SUDHL5 (cell line): ENCODE measurements around a stretch of chr1.

DNA sequence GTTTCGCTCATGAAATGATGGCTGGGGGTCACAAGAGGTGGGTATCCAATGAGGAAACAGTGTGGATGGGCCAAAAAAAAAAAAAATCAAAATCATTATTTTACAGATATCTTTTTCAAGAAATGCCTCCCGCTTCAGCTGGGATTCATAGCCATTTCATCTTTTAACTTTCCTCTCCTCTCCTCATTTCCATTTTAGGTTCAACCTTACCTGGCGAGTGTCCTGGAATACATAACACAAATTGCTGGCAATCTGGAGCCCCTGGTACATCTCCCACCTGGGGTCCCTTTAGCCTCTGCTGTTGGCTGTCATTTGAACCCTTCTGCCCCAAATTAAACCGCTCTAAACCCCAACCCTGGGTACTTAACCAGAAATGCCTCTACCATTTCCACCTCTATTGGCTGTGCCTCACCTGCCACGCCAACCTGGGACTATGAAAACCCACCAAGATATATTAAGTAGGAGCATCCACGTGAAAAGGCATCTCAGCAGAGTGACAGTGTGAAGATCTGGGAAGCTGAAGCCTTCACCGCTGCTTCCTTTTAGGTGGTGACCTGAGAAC is 149.8 kb downstream of the MRPL37 start:
- PRO-cap: no peak

DNA sequence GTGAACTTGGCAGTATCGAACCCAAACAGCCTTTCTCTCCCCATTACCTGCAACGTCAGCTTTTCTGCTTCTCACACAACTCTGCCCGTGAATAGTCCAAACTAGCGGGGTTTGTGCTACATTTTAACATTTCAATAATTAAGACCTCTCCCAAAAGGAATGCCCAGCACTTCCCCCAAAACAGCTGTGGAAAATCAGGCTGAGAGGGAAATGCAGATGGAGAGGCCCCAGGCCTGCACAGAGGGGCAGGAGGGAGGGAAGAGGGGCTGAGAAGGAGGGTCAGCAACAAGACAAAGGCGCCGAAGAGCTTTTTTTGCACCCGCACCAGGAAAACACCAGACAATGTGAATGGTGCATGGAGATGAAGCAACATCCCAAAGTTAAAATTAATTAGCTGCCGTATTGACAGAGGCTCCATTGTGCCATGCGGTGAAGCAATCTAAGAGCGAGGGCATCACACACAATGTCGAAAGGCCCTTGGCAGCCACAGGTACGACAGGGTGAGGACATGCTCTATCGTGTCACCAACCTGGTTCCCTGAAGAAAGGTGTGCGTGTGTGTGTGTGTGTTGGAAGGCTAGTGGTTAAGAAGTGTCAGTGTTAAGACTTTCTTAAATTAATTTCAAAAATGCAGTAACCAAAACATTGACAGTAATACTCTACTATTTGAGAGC is 165.0 kb downstream of the MRPL37 start:
- PRO-cap: no peak

DNA sequence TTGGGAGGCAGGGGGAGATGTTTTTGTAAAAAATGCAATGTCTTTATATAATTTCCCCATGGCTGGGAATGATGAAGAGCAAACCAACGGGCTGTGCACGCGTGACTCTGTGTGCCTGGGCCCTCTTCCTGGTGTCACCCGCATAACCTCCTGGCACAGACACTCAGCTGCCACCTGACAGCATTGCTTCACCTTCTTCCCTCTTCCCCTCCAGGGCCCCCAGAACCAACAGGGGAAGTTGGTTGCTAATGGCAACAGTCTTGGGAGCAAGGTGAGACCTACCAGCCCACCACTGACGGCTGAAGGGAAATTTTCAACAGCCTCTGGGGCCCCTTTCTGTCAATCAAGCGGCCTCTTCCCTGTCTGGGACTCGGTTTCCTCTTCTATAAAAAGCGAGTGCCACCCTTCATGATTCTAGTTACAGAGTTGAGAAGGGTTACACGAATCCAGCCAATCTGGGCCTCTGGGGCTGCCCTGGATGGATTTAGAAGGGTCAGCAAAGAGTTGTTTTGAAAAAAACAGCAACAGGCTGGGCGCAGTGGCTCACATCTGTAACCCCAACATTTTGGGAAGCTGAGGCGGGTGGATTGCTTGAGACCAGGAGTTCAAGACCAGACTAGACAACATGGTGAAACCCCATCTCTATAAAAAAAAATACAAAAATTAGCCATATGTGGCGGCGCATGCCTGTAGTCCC is 173.1 kb downstream of the MRPL37 start:
- PRO-cap: no peak

DNA sequence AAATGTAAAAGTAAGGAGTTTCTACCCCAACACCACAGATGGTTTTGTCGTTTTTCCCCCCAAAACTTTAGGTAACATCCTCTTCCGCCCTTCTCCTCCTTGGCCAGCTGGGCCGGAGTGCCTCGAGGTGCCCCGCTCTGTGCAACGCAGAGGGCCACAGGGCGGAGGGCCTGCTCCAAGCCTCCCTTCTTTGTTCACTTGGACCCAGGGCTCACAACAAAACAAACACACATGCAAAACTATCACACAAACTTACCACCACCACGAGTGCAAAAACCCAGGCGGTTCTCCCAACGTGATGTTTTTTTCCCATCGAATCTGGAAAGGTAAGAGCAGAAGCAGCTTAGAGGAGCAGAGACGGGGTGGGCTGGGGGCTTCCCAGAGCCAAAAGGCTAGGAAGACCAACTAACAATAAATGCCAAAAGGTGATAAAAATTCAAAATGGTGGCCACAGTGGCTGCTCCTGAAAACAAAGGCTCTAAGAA is 143.7 kb upstream of the ACOT11 start:
- PRO-cap: no peak

DNA sequence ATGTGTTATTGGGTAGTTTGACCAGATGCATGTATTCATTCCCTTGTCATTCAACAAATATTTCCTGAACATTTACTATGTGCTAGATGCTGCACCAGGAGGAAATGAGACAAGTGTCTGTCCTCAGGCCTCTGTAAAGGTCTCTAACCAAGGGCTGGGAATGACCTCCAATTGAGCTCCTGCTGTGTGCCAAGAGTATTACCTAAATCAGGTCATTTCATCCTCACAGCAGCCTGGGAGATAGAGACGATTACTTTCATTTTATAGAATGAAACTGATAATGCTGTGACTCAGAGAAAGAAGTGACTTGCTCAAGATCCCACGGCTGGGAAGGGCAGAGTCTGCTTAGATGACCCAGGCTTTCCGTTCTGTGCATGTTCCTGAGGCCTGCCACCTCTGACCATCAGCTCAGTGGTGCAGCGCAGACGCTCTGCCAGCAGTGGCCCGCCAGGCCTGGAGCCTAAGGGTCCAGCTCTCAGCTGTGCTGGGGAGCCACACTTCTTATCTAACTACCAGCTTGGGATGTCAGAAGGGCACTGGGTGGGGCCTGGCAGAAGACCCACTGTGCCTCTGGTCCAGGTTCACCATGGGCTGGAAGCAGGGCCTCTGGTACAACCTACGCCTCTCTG is 1.2 kb upstream of the LEXM start:
- PRO-cap: no peak

DNA sequence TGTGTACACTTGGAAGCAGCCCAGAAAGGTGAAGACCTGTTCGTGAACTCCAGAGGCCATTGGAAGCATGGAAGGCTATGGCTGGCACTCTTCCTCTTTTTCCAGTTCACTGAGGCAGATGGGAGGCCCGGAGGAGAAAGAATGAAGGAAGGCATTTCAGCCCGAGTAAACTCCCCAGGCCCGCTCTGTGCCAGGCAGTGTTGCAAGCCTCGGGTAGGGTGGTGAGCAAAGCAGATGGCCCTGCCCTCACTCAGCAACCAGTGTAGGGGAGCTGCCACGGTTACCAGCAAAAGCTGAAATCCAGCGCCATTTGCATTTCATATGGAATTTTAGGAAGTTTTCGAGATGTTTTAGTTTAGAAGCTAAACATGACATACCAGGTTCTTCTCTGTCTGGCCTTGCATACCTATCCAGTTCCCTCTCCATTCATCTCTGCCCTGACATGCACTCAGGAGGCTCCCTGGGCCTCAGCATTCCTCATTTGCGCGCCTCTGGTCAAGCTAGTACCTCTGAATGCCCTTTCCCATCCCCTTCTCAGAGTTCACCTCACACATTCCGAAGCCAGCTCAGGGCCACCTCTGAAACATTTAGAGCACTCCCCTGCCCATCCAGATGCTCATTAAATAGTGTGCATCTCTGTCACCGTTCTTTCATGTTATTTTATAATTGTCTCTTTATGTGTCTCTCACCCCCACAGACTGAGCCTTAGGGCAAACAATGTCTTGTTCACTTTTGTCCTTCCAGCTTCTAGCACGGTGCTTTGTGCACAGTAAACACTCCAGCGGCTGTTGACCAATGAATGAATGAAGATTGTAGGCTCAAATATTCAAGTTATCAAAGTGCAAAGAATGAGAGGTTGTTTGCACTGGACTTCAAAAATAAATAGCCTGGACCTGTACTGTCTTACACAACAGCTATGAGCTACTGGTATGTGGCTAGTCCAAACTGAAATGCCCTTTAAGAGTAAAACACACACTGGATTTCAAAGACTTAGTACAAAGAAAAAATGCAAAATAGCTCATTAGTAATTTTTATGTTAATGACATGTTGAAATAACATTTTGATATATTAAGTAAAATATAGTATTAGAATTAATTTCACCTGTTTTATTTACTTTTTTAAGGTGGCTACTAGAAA is 1.1 kb upstream of the DHCR24 start:
- PRO-cap: no peak

- PRO-cap: no peak
Measured at GRCh38 chr1:55066288-55066750, 27.0 kb downstream of the PCSK9 start.

DNA sequence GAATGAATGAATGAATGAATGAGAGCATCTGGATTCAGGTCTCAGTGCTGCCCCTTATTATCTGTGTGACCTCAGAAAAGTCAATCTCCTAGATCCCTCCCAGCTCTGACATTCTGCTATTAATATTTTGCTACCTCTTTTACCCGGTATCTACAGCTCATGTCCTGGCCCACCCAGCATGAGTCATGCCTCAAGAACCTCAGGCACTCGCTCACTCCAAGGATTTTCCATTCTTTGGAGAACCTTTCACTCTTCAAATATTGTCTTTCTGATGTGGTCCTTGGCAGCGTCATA is 213.8 kb upstream of the USP24 start:
- PRO-cap: no peak

DNA sequence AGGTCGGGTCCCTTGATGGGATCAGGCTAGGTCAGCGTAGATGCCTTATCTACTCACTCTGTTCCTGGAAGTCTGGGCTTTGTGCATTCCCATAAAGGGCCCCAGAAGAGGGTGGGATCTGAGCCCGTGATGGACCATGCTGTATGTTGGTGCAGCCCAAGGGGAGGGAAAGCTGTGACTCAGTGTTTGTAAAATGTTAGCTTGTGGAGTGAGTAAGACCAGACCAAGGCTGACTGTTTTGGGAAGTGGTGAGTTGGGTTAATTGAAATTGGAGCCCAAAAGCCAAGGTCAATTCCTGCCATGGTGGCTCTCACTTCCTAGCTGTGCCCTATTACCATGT is 214.1 kb upstream of the USP24 start:
- PRO-cap: no peak

GRCh38 chr1:55464394-55465056 is 249.4 kb upstream of the USP24 start:
- PRO-cap: no peak

- PRO-cap: no peak
Measured at GRCh38 chr1:55718607-55719470, 503.7 kb upstream of the USP24 start.

GRCh38 chr1:56255859-56256007 is 323.6 kb downstream of the PLPP3 start:
- PRO-cap: no peak

DNA sequence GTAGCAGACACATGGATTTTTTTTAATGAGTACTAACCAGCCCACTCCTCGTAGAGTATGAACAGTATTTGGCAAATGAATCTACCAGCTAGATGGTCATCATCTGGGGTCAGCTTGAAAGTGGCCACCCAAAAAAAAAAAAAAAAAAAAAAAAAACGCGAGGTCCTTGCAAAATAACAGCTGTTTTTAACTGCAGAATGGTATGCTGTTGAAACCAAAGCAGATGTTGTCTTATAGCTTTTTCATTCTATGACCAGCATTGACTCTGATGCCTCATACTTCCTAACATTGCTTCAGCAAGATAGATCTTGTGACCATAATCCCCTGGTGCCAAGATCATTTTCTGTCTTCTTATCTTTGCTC is 181.7 kb downstream of the PLPP3 start:
- PRO-cap: no peak

DNA sequence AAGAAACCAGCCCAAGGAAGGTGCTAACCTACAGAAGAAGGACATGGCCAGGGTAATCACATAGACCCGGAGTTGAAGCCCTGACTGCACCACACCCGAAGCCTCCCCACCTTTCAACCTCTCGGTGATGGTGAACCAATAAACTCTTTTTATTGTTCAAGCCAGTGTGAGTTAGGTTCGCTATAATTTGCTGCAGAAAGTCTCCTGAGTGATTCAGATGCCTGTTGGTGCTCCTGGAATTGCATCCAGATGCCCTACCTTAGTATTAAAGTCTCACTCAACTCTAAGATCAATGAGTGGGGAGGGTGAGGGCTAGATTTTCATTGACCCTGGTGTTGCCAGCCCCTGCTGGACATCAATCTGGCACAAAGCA is 163.6 kb downstream of the PLPP3 start:
- PRO-cap: no peak

- PRO-cap: no peak
Measured at GRCh38 chr1:56451362-56452036, 127.9 kb downstream of the PLPP3 start.

DNA sequence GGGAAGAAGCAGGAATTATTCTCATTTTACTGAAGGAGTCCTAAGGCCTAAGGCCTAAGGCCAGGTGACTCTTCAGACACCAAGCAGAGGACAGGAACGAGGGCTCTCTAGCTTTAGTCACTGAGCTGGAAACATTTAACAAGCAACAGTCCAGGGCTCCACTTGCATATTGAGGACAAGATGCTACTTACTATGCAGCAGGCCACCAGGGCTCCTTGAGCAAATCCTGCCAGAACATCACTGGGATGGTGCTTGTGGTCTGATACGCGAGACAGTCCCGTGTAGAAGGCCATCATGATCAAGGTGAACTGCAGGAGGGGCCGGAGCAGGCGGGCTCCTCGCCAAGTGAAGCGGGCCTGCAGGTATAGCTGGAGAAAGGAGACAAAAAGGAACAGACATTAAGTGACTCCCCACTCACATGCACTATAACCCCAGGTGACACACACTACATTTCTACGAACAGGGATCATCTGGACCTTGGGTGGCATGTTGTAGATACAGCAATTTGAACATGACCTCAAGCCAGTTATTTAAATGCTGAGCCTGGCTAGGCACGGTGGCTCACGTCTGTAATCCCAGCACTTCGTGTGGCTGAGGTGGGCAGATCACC is 67.5 kb downstream of the PLPP3 start:
- PRO-cap: no peak

GRCh38 chr1:56523652-56523999 is 55.7 kb downstream of the PLPP3 start:
- PRO-cap: no peak

DNA sequence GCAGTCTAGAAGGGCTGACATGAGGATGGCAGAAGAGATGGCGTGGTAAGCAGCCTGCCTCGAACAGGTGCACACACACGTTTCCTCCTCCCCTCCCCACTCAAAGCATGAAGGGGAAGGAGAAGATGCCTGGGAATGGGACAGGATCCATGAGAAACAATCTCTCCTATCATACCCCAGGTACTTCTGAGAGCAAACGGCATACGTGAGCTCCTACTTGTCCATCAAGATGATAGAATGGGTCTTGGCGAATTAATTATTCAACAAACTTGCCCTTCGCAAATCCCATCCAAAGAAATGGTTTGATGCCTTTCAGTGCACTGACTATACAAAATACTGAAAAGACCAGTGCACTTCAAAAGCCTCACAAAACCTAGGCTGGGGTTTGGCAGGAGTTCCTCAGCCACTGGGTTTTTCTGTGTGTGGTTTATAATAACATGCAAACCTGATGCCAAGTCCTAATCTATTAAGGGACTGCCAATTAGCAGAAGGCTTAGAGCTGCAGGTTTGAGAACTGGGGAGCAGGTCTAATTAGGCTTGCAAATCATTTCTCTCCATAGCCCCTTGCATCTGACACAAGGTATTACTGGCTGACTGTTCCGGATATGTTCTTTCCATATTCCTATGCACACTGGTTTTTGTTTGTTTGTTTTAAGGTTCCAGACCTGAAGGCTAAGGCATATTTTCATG is 27.8 kb downstream of the PLPP3 start:
- PRO-cap: no peak

DNA sequence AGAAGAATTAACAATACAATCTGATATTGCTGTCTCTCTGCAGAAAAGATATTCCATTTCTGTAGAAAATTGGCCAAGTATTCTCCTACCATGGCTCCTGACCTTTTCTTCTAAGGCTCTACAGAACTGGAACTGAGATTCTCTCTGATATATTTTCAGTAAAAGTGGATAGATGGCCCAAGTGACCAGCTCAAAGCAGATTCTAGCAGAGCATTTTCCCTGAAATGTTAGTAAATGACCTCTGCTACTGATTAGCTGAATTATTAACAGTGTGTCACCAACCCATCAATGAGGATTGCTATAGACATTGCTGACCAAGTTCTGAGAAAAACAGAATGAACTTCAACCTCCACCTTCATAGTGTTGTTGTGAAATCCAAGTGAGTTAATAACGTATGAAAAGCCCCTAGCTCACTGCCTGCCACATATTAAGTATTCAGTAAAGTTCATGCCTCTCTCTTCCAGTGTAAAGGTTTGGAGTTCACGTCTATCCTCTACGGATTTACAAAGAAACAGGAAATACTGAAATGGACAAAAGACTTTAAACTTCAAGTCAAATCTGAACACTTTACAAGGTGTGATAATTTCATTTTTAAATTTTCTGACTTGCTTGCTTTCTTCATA is 15.8 kb downstream of the PLPP3 start:
- PRO-cap: no peak

DNA sequence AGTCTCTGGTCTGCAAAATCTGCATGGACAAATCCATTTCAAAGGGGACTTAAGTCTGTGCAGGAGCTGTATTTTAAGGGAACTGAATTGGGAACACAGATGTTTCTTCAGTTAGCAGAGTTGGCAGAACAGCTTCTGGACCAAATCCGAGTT is 1.9 kb downstream of the PLPP3 start:
- PRO-cap: no peak